PFSK-1 (cell line): ENCODE measurements around a stretch of chr12.

GRCh38 chr12:11755300-11756375 is 106.2 kb downstream of the ETV6 start:
- RRBS: no CpG with 5 or more reads among the region's 7 CpGs

DNA sequence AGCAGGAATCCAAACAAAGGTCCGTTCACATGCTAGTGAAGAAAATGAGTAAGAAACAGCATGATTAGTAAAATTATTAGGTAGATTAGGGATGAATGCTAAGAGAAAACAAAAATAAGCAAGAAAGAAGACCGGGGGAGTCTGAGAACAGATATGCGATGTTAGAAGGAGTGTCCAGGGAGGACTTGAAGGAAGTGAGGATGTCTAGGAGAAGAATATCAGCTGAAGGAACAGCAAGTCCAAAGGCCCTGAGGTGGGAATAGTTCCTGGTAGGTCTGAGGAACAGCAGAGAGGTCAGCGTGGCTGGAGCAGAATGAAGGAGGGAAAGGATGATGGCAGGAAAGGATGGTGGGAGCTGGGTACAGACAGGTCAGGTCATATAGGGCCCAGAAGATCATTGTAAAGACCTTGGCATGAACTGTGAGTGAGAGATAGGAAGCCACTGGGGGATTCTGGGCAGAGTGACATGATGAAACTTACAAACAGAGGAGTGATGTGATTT is 170.9 kb downstream of the ETV6 start:
- RRBS: no CpG with 5 or more reads among the region's 4 CpGs

DNA sequence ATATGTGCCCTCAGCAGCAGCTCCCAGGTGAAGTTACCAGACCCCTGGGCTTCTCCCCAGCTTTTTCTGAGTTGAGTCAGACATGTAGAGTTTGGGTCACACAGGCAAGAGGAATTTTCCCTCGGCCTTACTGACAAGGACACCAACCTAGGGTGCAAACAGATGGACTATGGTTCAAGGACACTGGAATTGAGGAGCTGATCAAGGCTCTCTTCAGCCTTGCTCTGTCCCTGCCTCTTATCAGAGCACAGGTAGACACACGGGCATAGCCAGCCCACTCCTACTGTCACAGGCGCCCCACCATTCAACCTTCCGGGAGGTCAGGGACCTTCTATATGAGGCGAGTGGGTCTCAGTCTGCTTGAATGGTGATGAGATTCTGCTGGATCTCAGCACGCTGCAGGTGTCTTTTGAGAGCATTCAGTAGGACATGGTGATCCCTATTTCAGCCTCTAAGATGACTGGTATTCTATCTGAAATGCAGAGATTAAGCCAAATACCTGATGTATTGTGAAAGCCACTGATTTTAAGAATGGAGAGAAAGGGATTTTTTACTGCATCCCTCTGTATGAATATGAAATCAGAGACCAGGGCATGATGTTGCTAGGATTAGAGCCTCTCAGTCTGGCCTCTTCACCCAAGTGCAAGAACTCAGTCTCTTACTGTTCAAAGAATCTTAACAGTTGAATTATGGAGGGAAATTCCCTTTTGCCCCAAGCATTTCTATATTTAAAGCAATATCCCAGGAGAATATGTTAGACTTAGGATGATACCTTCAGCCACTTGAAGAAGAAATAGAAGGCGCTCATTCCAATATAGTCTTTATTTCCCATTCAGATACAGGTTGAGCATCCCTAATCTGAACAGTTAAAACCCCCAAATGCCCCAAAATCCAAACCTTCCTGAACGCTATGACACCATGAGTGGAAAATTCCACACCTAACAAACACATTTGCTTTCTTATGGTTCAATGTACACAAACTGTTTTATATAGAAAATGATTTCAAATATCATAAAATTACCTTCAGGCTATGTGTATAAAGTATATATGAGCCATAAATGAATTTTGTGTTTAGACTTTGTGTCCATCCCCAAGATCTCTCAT is 177.7 kb upstream of the BCL2L14 start:
- RRBS: no CpG with 5 or more reads among the region's 8 CpGs

- RRBS: no CpG with 5 or more reads among the region's 9 CpGs
Measured at GRCh38 chr12:11981010-11981975, 89.4 kb upstream of the BCL2L14 start.

- RRBS: no CpG with 5 or more reads among the region's 4 CpGs
Measured at GRCh38 chr12:12027802-12028086, 43.0 kb upstream of the BCL2L14 start.

- RRBS: 40% methylated on average over 5 of the region's 26 CpGs
Measured at GRCh38 chr12:12071886-12072920, 1.5 kb downstream of the BCL2L14 start.

DNA sequence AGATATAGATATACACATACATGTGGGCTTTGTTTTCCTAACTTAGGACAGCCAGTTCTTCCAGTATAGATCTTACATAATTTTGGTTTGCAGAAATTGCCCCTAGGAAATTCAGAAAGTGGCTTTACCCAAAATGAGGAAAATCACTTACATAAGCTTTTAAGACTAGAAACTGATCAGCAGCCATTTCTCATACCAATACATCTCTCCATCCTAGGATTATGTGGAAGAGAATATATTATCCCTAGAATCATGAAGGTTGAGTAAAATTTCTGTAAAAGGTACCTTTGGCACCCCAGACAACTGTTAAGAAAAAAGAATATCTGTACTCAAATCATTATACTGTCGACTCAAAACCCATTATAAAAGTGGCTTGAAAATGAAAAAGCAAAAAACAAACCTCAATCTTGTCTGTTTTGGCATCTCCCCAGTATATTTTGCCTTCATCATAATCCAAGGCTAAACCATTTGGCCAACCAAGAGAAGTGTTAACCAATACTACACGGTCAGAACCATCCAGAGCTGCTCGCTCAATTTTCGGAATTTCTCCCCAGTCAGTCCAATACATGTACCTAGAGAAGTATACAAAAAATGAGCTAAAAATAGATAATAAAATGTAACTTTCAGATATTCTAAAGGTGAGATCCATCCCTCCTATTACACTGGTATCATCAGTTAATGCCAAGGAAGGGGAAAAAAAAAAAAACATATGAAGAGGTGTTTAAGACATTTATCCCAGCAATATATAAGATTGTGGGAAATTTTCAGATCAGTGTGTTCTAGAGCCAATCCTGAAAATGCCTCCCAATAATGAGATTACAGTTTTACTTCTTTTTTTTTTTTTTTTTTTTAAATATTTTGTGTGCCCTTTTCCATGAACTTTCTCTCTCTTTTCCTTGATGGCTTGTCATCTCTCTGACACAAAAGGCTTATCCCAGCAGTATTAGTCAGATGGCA is 87.2 kb downstream of the LRP6 start:
- RRBS: no CpG with 5 or more reads among the region's 4 CpGs

DNA sequence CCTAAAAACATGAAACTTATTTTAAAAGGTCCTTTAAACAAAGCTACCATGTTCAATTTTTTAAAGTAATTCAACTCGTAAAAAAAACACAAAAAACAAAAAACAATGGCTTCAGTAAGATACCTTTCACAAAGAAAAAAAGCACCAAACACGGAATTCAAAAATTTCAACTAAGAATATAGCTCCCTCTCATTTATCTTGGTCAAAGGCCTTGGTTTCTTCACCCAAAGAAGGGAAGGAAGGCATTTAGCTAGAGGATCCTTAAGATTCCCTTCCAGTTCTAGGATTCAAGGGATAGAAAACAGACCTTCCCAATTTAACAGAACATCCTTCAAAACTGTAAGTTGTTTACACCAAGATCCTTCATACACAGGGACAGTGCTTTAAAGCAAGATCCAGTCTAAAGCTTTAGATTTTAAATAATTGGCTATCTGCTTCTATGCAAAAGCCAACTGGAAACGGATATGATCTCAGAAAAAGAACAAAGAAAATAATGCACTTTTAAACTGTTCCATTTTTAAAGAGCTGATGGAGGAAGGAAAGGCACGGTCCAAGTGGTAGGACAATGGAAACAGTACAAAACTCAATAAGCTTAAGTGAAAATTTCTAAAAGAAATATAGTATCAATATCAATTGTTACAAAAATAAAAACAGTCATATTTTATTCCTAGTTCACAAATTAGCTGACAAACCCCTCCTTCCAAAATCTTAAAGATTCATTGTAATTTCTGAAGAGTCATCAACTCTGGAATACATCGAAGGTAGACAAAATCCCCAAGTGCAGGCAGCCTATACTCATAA is 27.8 kb downstream of the LRP6 start:
- RRBS: no CpG with 5 or more reads among the region's 5 CpGs

- RRBS: 2% methylated on average over 27 of the region's 106 CpGs
Measured at GRCh38 chr12:12561377-12562527, 911 bp downstream of the DUSP16 start.

DNA sequence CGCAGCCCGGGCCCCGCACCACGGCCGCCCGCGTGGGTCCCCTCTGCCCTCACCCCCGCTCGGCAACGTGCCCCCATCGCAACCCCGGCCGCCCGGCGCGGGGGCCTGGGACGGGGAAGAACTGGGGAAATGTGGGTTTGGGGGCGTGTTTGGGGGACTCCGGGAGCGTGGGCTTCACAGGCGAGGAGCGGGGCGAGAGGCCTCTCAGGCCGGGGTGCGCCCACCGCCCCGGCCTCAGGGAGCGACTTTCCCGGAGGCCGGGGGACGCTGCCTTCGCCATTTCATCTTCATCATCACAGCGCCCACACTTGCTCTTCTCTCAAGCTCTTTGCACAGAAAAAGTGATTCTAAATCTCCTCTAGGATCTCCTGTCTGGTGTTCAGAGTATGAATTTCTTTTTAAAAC is 7.2 kb downstream of the CDKN1B start:
- RRBS: 2% methylated on average over 22 of the region's 33 CpGs

- RRBS: no CpG with 5 or more reads among the region's 11 CpGs
Measured at GRCh38 chr12:12736422-12737167, 19.4 kb downstream of the CDKN1B start.

GRCh38 chr12:12791567-12792349 is 6.3 kb downstream of the APOLD1 start:
- RRBS: no CpG with 5 or more reads among the region's 7 CpGs

DNA sequence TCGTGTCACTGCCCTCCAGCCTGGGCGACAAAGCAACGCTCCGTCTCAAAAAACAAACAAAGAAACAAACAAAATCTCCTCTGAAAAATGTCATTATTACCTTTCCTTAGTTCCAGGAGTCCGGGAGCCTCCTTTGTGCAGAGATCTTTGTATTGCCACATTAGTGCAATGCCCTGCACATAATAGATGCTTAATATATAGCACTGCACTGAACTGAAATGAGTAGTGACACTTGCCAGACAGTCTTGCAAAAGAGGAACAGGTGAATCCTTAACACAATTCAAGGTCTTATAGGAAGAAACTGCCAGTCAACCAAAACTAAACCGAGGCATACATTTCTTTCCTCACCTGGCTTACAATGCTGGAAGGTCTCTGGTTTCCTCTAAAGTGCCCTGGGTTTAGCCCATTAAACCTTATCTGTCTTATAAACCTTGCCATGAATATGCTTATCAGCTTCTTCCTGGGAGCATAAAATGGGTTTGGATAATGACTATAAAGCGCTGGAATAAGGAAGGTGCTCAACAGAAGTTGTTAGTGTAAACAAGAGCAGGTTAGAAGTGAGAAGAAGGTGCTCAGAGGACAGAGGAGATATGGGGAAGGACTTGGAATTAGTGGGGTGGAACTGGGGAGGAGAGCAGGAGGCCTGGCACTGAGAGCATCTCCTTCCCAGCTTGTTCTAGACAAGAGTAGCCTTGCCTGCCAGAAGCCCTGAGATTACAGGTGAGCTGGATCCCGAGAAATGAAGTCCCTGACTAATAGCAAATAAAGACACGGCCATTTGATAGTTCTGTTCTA is 14.2 kb upstream of the GPRC5A start:
- RRBS: no CpG with 5 or more reads among the region's 9 CpGs

GRCh38 chr12:12877729-12878190 is 13.6 kb upstream of the GPRC5A start:
- RRBS: no CpG with 5 or more reads among the region's 9 CpGs

DNA sequence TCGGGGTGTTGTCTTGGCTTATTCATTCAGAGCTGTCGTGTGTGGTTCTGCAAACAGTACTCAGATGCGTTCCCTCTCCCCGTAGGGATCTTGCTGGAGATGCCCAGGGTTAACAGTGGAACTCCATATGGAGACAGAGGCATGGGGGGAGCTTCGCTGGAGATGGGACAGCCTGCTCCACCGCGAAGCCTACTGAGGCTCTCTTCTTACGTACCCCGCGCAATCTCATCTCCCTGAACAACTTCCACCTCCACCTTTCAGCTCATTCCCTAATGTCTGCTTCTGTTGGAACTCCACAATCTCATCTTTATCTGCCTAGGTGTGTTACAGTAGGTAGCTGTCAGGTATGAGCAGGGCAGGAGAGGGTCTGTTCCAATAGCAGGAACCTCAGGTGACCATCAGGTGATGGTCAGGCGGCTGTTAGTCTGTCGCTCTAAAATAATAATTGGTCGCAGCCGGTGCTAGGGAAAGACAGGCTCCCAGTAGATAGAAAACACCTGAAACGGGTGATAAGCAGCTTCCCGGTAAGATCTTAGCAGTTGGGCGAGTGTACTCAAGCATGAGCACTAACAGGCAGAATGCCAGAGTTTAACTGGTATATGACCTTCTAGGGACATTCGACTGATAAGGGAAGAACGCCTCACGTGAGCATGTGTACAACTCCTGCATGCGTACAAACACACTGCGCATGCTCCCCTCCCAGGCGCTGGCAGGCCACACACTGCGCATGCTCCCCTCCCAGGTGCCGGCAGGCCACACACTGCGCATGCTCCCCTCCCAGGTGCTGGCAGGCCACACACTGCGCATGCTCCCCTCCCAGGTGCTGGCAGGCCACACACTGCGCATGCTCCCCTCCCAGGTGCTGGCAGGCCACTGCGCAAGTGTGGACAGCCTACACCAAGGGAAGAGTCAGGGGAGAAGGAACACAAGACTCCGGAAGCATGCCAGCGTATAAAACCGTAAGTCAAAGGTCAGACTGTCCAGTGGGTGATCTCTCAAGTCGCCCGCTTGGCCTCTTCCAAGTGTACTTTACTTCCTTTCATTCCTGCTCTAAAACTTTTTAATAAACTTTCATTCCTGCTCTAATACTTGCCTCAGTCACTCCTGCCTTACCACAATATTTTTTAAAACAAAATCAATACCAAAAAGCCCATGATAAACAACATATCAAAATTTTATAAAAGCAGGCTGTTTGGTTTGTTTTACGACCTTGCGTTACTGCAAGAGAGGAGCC is 24.7 kb downstream of the GPRC5D start:
- RRBS: no CpG with 5 or more reads among the region's 36 CpGs

DNA sequence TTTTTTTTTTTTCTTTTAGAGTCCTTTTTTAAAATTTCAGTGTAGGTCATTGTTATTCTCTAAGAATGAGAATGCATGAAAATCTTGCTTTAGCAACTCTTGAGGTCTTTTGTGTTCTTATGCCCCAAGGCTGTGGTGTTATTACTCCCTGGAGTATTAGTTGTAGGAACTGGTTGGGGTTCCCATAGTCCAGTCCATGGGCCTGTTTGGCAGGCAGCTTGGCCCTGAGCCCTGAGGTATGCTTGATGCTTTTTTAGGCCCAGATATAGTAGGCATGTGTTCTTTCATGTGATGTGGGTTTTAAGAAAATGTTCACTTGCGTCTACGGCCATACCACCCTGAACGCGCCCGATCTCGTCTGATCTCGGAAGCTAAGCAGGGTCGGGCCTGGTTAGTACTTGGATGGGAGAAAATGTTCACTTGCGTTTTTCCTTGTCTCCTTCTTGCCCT is 1.7 kb downstream of the FAM234B start:
- RRBS: no CpG with 5 or more reads among the region's 9 CpGs

DNA sequence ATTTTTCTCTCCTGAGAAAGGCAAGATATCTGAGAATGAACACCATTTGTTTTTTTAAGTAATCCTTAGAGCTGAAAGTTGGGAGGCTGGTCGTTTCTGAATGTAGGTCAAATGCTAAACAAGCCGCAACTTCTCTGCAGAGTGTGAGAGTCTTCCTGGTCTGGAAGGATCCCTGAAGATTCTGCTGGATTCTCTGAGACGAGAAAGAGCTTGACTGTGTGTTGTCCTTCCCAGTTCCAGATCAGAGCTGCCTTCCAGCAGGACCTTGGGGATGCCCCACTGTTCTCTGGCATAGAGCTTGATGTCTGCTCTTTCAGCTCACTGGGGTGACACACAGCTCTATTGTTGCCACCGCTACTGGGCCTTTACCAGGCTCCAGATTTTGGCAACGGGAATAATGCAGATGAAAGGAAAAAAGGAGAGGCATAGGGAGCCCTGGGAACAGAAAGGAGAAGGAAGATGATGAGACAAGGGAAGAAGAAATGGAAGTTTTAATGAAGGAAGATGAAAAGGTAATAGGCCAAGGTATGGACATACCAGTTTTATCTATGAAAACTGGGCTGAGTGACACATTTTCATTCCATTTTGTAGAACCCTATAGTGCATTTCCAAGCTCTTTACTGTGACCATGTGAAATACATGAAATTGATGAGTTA is 608 bp downstream of the GSG1 start:
- RRBS: no CpG with 5 or more reads among the region's 5 CpGs

- RRBS: no CpG with 5 or more reads among the region's 10 CpGs
Measured at GRCh38 chr12:13199984-13200917, 3.7 kb downstream of the EMP1 start.

DNA sequence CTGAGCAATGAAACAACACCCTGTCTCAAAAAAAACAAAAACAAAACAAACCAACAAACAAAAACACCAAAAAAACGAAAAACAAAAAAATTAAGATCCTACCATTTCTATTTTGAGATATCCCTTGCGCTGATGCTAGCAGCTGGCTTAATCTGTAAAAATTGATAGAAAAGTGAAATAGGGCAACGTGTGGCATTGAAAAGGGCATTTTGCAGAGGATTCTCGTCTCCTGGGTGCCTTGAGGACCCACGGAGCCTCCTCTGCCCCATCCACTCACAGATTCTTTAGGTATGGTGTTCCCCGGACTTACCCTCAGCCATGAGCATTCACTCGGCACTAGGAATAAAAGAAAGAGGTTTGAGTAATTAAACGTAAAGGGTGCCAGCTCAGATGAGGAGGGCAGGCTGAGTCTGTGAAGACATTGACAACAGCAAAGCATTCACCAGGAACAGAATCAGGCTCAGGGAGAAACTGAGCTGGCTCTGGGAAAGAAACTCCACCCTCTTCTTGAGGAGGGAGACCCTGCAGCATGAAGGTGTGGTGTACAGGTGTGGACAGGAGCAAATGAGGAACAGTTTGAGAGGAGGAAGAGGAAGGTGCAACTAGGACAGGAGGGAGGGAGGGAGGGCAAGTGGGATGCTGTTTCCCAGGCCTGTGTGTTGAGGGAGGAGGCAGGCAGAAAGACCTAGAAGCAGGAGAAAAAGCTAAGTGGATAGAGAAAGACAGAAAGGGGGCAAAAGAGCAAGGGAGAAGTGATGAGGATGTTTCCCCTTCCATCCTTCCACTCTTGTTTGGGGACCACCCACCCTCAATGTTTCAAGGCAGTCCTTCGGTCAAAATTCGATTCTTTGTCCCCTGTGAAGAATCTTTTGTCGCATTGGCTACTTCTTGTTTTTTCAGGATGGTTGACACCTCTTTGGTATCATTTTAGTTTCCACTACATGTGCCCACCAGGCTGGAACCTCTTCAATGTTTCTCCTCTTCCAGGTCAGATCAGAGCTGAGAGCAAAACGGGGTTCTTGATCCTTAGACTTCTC is 5.2 kb downstream of the EMP1 start:
- RRBS: no CpG with 5 or more reads among the region's 12 CpGs

GRCh38 chr12:13255693-13256391 is 59.3 kb downstream of the EMP1 start:
- RRBS: no CpG with 5 or more reads among the region's 17 CpGs